Bronchus (tissue), 1 donor: ENCODE measurements around a stretch of chr16.

DNA sequence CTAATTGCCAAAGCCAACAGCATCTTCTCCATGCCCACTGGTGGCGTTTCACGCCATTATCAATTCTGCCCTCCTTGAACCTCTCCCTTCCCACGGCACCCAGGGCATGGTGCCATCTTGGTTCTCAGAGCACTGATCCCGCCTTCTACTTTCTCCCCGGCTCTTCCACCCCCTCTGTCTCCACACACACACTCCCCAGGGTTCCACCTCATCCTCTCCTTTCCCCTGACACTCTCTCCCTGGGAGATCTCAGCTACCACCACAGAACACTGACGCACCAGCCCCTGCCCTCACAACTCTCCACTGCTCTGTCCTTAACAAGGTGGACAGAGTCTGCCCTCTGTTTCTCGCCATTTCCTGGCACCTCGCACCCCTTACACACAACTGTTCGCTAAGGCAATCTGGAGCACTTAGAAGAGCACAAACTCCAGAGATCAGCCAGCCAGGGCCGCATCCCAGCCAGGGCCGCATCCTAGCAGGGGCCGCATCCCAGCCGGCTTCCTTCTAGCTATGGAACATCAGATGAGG is 21.3 kb downstream of the COTL1 start:
- PRO-cap = no peak

DNA sequence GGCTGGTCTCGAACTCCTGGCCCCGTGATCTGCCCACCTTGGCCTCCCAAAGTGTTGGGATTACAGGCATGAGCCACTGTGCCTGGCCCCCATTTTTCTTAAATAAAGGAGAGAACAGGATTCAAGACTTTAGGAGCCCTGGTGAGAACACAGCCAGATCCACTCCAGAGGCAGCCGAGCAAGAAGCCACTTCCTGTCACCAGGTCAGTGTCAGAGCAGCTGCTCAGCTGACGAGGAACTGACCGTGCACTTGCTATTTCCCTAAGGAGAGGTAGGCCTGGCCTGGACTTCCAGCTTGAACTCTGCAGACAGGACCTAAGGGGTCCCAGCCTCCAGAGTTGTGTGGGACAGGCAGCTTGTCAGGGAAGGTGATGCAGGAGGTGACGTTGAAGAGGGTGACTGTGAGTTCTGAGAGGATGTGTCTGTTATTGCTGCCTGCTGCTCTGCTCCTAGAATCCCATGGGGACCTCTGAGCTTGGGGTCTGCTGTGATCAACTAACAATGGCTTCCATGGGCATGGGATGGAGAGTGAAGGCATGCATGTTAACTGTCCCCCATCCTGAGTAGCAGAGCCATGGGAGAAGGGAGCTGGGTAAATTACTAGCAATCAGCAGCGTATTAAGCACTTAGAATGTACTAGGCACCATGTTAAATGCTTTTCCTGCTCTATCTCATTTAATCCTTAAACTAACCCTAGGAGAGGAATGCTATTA is 7.0 kb upstream of the KLHL36 start:
- PRO-cap = no peak

DNA sequence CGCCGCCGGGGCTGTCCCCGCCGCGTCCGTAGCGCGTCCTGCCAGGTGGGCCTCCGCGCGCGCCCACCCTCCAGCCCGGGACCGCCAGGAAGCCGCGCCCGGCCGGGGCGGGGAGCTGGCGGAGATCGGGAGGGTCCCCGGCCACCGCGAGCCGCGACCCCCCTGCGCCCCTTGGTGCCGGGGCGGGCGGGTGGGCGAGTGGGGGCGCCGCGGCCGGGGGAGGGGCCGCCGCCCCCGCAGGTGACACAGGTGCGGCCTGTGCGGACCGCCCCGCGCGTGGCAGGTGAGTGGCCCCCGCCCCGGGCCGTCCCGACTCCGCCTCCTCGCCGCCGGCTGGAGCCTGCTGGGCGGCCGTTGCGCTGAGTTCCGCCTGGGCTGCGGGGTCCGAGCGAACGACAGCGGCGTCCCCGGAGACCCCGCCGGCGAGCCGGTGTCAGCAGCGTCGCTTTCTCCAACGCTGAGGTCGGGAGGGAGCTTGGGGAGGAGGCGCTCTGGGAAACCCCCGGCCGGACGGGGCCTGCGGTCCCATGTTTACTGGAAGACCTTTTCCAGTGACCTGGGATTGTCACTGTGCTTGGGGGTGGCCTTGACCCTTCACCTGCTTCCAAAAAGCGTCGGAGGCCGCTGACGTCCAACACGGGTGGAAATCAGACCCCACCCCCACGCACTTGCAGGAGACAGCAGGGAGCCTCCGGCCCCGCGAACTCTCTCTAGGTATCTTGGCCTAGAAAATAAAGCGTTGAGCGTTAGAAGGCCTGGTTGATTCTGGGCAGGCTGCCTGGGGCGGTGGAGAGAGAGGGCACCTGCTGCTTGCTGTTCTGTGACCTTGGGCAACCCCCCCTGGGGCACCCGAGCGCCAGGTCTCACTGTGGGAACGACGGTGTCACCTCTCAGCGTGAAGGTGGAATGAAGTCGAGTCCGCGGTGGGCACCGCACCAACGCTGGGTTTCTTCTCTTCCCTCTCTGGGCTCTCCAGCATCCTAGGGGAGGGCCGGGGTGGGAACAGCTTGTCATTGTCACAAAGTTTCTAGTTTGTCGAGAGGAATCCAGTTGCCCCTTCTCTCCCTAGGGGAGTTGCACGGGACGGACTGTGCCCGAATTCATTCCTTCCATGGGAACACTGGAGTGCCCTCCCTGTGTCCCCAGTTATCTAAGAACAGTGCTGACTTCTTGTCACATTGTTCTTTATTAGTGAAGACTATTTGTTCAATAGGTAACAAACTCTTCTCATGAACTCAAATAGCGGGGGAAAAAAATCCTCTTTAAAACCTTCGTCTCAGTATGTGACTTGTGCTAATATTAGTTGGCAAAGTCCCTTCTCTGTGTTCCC is 759 bp downstream of the KLHL36 start:
- PRO-cap = bidirectional peak, plus-strand start at position 336 of the sequence, minus-strand start at position 285 of the sequence

- PRO-cap = no peak
Measured at GRCh38 chr16:84739641-84740106, 39.9 kb downstream of the USP10 start.

DNA sequence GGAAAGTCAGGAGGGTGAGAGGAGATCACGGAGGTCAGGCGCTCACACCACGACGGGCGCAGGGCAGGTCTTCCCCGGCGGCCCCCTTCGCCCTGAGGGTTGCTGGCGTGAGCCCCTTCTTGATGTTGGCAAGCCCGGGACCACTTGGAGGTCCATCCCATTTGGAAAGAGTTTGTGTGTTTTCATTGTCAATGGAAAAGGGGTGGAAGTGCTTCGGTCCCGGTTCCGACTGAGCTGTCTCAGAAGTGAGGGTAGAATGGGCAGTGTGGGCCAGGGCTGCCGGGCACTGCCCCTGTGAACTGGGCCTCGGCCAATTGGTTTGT is 14.3 kb downstream of the CRISPLD2 start:
- PRO-cap = no peak

DNA sequence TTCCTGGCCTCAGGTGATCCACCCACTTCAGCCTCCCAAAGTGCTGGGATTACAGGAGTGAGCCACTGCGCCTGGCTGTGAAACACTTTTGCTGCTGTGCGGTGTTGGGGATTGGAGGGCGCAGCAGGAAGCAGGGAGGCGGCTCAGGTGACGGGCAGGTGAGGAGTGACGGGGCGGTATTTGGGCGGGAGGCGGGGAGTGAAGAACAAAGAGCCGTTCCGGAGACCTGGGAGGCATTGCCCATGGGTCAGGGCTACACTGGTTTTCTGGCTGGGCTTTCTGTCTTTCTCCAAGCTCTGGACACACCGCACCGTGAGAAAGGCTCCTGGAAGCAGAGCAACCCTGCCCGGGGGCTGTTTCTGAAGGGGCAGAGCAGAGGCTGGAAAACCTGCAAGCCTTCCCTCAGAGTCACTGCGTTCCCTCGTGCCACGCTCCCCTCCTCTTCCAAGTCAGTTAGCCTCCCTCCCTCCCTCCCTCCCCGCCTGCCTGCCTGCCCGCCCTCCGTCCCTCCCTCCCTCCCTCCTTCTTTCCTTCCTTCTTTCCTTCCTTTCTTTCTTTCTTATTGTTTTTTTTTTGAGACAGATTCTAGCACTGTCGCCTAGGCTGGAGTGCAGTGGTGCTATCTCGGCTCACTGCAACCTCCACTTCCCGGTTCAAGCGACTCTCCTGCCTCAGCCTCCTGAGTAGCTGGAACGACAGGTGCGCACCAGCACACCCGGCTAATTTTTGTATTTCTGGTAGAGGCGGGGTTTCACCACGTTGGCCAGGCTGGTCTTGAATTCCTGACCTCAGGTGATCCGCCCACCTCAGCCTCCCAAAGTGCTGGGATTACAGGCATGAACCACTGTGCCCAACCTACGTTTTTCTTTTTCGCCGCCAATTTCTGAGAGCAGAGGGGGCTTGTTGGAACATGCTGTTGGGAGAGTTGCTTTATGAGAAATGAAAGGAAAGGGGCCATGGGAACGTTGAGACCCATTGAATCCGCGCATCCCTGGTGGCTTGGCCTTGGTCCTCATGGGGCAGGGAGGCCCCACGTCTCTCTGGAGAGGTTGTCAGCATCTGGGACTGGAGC is 22.4 kb downstream of the CRISPLD2 start:
- PRO-cap = bidirectional peak, plus-strand start at position 208 of the sequence, minus-strand start at position 90 of the sequence; bidirectional peak, plus-strand start at position 397 of the sequence, minus-strand start at position 451 of the sequence; bidirectional peak, plus-strand start at position 939 of the sequence, minus-strand start at position 655 of the sequence

DNA sequence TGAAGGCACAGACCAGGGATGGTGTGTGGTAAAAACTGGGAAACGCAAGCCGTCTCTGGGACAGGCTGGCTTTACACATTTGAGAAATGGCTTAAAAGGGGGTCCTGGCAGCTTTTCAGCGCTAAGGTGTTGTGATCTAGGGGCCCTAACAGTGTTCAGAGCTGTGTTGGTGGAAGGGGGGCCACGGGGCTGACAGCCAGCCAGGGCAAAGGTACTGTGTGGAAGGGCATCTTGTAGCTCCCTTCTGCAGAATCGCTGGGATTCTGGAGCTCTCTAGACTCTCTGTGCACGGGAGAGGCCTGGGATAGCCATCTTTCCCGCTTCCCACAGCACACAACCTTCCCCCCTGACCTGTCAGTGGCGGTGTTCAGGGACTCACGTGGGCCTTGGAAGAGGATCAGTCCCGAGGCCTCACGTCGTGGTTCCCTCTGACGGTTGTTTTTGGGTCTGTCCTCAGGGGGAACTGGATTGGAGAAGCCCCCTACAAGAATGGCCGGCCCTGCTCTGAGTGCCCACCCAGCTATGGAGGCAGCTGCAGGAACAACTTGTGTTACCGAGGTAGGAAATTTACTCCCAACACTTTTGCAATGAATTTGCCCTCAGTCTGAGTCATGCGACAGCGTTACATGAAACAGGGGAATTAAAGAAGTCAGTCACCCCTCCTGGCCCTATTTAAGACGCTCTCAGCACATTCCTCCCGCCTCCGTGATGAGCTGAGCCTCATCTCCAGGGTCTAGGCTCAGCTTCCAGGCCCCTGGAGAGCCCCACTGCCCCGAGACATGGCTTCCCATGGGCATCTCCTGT is 34.7 kb downstream of the CRISPLD2 start:
- PRO-cap = no peak

DNA sequence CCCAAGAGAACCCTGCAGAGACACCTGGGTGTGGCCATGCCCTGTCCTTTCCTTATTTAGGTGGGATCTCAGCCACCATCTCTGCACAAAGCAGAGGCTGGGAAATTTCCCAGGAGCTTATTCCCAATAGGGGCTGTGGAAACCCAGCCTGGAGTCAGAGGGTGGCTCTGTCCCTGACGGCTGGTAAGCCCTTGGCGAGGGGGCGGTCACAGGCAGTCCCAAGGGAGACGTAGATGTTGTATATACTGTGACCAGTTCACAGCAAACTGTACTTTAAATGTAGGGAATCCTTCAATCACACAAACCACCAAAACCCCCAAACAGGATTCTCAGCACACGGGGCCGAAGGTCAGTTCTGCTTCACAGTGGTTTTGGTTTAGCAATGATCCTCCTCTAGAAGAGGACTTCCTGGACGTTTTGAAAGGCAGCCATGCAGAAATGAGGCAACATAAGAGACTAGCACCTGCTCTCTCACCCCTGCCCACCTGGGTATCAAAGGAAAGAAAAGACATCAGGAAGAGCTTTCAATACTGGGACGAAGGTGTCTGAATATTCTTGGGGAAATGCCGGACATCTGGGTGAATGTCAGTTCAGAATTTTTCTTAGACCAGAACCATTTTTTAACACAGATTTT is 74.0 kb downstream of the CRISPLD2 start:
- PRO-cap = no peak

DNA sequence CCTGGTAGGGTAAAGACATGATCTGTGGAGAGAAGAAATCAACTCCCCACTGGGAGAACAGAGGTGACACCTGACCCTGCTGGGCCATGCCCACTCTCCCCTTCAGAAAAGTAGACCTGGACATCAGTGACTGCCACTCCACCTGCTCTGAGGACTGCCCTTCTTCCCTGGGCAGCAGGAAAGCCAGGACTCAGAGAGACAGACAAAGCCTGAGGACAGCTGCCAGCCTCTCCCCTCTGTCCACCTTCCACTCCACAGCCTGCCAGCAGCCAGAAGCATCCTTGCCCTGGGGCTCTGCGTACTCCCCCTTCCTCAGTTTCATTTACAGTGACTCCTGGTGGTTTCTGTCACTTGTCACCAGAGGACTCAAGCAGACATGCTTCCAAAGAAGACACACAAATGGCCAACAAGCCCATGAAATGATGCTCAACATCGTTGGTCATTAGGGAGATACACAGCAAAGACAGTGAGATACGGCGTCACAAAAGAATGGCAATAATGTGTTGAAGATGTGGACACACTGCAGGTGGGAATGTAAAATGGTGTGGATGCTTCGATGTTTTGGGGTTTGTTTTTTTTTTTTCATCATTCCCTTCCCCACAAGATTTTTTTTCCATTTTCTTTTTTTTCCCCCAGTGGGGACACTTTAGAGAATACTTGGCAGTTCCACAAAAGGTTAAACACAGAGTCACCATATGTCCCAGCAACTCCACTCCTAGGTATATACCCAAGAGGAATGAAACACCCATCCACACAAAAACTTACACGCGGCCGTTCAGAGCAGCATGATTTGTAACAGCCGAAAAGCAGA is 24.3 kb downstream of the ZDHHC7 start:
- PRO-cap = no peak

DNA sequence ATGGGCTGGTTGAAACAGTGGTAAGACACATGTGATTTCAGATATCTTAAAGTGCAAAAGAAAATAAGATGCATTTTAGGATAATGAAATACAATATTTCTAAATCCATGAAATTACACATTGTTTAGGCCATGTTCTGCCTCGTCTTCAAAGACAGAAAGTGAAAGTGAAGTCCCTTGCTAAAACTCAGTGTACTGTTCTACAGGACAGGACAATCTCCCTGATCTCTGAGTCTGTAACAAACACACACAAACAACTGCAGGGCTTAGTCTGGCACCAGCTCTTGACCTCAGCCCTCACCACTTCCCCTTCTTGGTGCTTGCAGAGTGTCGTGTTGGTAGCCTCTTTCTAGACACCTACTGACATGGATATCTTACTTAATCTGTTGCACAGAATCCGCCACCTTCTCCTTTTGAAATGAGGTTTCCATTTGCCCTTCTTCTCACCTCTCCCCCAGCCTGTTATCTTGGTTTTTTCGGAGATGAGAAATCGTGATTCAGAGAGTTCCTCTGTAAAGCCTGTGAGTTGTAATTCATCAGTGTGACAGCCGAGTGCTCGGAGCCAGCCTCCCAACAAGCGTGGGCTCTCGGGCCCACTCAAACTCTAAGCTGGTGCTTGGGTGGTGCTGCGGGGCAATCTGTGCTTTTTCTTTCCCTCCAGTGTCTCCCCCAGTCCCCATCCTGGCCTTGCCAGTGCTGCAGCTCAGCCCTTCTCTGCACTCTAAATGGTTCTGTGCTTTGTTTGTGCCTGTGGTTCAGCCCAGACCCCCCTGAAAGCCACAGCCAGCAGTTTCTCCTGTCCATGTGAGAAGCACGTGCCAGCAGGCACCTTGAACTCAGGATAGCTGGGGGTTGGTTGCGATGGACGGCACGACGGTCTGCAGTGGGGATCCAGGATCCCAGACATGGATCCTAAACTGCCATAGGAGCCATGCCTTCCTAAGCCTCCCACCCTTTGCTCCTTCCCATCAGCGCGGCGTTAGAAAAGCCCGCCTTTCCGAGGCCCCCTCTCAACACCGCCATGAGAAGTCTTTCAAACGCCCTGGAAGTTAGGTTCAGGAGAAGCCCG is 28.0 kb downstream of the KIAA0513 start:
- PRO-cap = bidirectional peak, plus-strand start at position 302 of the sequence, minus-strand start at position 149 of the sequence; unidirectional peak, plus-strand start at position 538 of the sequence

- PRO-cap = no peak
Measured at GRCh38 chr16:85086773-85087511, 25.3 kb downstream of the CIBAR2 start.

DNA sequence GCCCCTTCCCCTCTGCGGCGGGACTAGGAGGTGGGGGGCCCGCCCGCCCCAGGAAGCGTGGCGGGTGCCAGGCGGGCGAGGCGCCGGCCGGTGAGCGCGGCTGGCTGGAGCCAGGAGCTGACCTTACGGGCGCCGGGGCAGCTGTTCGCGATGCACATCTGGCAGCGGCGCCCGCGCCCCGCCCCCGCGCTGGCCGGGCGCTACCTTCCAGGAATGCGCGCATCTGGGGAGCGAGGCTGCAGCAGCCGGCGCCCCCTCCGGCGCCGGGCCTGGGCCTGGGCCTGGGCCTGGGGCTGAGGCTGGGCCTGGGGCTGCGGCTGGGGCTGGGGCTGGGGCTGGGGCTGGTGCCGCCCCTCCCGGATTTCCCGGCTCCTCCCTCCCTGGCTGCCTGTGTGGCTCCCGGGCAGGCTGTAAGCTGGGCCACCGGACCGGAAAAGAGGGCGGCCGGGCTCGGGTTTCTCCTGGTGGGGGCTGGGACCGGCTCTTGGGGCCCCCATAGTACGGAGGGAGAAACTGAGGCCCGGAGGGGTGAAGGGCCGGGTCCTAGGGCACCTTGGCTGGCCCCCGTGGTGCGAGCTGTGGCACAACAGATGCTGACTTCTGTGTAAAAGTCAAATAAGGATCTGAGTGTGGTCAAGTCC is 123.6 kb upstream of the CIBAR2 start:
- PRO-cap = no peak

- PRO-cap = no peak
Measured at GRCh38 chr16:85295844-85296096, 183.5 kb upstream of the CIBAR2 start.

DNA sequence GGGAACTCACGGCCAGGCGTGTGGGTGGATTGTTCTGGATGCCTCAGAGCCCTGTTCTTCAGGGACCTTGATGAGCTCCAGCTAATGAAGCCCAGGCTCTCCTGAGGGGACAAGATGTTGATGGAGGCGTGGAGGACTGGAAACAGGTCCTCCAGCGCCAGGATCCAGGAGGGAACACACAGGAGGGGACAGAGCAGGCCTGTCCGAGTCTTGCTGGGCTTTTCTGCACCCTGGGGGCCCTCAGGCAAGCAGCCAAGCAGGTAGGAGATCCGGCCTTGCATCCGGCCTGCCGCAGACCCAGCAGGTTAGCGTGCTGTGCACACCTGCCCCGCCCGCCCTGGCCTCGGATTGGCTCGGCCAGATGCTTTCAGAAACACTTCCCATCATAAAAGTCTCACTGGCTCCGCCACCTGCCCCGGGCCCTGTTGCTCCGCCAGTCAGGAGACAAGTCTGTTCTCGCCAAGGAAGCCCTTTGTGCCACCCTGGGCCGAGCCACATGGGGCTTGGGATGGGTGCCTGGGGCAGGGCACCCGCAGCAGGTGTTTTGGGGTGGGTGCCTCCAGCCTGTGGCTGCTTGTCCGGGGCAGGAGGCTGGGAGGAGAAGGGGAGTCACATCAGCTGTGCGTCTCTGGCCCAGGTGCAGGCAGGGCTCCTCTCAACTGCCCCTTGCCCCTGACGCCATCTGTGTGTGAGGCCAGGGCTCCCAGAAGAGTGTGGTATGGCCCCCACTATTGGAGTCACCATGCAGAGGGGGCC is 228.3 kb upstream of the GSE1 start:
- PRO-cap = no peak

GRCh38 chr16:85396591-85396928 is 216.6 kb upstream of the GSE1 start:
- PRO-cap = no peak

- PRO-cap = no peak
Measured at GRCh38 chr16:85402020-85402411, 211.1 kb upstream of the GSE1 start.

DNA sequence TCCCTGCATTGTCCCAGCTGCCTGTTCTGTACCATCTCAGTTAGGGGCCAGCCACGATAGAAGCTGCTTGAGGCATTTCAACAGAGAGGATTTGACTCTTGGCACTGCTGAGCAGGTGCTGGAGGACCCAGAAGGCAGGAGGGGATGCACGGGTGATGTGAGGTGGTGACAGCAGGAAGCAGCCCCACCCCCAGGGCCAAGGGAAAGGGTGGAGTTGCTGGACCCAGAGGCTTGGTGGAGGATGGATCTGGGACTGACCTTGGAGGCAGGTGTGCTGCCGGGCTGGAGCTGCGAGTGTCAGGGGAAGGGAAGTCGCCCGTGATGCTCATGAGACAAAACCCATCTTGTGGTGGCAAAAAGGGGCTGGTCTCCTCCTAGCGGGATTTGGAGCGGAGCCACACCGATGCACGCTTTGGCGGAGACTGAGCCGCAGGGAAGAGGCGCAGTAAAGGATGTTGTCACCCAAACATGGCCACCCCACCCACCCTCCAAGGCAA is 187.9 kb upstream of the GSE1 start:
- PRO-cap = no peak

DNA sequence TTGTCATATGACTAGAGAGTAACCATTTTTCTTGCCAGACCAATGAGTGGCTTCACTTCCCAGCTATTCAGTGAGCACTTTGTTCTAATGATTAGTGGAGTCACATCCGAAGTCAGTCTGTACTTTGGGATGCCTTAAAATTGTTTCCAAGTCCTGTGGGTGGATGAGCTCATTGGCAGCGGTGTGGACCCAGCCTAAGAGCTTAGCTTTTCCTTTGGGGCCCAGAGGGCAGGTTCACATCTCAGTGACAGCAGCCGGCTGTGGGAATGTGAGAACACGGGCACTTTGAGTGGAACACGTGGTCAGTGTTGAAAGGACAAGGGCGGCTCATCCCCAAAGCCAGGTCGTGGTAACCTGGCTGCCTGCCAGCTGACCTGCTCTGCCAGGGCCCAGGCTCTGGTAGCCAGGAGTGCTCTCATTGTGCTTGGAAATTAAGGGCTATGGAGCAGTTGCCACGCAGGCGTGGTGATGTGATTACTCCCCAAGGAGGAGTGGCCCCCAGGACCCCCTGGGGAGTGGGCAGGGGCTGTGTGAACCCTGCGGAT is 147.2 kb upstream of the GSE1 start:
- PRO-cap = no peak

- PRO-cap = no peak
Measured at GRCh38 chr16:85480728-85481131, 132.4 kb upstream of the GSE1 start.

DNA sequence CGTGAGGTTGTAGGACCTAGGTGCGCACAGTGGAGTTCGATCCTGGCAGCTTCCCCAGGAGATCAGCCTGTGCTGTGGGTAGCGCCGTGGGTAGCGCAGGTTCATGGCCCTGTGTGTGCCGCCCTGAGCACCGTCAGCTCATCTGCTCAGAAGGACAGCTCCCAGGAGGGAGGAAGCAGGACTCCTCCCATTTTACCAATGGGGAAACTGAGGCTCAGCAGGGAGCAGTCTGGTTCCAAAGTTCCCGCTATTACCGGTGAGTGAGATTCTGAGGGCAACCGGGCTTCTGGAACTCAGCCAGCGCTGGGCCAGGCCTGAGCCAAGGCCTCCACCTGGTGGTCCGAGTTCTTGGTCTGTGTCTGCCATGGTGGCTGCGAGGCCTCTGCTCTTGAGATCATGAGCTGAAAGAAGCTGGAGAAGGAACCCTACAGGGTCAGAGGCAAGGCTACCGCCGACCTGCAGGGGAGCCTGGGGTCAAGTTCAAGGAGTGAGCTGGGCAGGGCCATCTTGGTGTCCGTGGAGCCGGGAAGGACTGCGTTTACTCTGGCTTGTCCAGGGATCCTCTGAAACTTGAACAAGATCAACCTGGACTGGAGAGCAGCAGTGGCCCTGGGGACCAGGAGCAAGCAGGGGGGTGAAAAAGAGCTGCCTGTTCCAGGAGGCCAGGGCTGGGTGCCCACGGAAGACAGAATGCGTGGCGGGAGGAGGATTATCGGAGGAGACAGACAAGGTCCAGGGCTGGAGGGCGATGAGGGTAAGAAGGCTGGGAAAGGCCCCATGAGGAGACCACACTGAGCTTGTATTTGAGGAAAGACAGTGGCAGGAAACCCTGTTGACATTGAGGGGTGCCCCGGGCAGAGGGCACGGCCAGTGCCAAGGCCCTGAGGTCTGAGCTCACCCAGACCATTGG is 110.6 kb upstream of the GSE1 start:
- PRO-cap = no peak